Pericardium fibroblast (primary cell): ENCODE measurements around a stretch of chr2.

DNA sequence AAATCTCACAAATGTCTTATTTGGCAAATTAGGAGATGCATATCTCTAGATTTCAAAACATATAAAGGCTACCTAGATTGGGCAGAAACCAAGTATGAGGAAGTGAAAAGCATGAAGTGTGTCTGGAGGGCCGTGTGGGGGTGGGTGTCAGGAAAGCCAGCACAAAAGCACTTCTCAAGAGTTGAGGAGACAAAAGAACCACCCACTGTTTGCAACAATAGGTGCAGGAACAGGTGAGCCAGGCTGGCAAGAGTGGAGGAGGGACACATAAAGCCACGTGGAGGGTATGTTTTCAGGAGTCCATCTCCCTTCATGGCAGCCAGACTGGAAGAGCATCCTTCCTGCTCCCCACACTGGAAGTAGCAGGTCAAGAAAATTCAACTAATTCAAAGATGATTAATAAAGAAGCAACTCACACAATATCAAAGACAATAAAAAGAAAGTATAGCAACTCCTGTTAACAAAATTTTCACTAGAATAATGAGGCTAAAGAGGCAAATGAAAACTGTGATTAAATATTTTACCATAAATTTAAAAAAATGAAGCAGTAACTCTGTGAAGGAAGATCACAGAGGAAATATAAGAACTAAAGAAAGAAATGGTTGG, 96.5 kb downstream of the CERS6 start:
- RAMPAGE, long total RNA = no peak

GRCh38 chr2:168642528-168643126, 159.8 kb upstream of the NOSTRIN start:
- RAMPAGE, long total RNA = no peak

- RAMPAGE, long total RNA = no peak
Observed at GRCh38 chr2:169514449-169514750, 4.9 kb downstream of the KLHL41 start.

DNA sequence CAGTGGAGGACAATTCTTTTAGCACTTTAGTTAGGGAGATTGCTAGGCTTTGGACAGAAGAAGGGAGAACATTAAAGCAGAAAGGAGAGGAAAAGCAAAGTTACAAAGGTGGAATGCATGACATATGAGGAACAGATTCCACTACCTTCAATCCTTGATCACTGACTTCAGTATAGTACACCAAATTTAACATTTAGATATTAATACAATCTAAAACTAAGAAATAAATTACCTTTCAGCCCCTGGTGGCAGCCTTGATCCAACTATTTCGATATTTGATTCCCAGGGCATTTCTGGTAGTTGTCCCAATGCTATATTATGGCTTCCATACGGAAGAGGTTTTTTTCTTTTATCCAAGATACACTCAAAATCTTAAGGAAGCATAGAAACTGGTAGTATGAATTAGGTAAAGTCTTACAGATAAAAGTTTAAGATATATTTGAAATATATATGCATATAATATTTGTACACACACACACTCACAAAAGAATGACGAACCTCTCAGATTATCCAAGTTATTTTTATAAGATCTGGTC, 21.7 kb downstream of the KLHL41 start:
- RAMPAGE, long total RNA = no peak

DNA sequence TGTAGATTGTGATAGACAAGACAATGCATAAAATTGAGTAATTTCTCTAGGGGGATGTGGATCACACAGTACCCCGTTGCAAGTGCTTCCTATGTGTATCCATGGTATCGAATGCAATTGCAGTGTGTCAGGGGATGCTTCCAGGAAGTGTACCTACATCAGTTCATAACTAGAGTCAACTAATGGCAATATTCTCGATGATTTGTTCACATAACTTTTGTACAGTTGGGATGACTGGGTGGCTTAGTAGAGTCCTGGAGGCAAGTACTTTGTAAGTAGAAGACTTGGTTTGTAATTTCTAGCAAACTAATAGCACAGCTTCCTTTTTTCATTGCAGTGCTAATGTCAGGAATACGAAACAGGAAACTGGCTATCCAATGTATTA, 995 bp downstream of the SSB start:
- RAMPAGE, long total RNA = no peak

GRCh38 chr2:170025663-170026195, 152.2 kb upstream of the MYO3B start:
- RAMPAGE, long total RNA = no peak

GRCh38 chr2:170089944-170090798, 87.8 kb upstream of the MYO3B start:
- RAMPAGE, long total RNA = no peak

DNA sequence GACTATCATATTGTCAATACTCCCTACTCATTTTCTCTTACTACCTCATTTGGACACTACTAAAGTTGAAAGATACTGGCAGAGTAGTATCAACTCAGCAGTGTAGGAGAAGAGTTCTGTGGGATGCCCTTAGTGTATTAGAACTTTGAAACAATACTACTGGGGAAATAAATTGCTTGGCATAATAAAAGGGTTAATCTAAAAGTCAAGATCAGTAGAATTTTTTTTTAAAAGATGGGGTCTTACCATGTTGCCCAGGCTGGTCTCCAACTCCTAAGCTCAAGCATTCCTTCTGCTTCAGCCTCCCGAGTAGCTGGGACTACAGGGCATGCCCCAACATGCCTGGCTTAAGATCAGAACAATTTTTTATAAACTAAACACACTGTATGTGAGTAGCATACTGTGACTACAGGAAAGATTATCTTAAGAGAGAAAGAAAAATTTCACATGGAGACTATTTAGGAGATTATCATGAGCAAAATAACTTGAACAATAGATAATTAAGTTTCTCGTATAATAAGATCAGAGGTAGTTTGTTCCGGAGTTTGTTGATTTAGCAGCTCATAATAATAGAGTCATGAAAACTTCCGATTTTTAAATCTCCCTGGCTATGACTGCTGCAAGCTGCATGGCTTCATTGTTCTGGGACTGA, 43.7 kb downstream of the MYO3B start:
- RAMPAGE, long total RNA = no peak

DNA sequence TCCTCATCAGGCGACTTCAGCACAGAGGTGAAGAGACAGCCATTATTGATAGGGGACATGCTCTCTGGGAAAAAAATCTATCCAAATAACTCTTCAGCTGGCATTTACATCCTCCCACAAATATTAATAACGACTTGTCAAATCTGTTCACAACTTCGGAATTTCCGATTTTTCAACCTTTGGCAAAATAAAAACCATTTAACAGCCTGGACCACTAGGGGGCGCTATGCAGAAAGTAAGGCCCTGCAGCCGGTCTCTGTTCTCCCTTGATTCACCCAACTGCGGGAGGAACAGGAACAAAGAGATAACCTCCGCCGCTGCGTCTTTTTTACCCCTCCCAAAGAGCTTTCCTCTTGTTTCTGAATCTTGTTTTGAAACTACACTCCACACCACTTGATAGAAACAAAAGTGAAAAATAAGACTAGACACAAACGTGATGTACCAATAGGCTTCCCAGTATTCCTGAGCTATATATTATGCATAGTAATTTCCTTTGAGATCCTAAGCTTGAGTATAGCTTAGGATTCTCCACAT, 231.1 kb downstream of the MYO3B start:
- RAMPAGE, long total RNA = no peak

DNA sequence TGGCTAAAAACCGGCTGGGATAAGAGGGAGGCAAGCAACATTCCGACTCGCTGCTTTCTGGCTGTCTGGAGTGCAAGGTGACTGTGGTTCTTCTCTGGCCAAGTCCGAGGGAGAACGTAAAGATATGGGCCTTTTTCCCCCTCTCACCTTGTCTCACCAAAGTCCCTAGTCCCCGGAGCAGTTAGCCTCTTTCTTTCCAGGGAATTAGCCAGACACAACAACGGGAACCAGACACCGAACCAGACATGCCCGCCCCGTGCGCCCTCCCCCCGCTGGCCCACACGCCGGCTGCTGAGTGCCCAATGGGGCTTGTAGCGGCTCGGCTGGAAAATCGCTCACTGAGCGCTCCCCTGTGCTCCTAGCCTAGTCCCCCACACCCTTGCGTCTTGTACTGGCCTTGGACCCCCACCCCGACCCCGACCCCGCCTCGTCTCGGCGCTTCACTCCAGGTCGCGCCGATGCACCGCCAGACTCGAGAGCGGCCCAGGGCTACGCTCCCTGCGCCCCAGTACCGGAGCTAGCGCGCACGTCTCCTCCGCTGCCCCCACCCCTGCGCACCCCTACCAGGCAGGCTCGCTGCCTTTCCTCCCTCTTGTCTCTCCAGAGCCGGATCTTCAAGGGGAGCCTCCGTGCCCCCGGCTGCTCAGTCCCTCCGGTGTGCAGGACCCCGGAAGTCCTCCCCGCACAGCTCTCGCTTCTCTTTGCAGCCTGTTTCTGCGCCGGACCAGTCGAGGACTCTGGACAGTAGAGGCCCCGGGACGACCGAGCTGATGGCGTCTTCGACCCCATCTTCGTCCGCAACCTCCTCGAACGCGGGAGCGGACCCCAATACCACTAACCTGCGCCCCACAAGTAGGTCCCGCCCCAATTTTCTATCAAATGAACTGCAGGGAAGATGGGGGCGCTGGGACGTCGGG, 1.4 kb downstream of the GAD1 start:
- RAMPAGE, long total RNA = no peak

- RAMPAGE, long total RNA = no peak
Observed at GRCh38 chr2:170929677-170930206, 689 bp downstream of the GORASP2 start.

- RAMPAGE, long total RNA = no peak
Observed at GRCh38 chr2:170965990-170967159, 37.3 kb downstream of the GORASP2 start.

GRCh38 chr2:171042527-171042854, 113.4 kb downstream of the GORASP2 start:
- RAMPAGE, long total RNA = no peak

DNA sequence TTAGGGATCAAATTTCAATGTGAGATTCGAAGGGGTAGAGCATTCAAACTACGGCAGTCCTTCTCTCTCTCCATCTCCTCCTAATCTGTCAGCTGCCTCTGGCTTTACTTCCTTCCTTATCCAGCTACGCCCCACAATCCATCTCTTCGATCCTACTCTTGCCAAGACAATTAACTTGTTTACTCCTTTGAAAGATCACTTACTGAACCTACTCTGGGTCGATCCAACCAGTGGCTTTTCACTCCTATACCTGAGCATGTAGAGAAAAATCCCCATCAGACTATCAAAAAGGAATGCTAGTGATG, 21.1 kb upstream of the TLK1 start:
- RAMPAGE, long total RNA = no peak

DNA sequence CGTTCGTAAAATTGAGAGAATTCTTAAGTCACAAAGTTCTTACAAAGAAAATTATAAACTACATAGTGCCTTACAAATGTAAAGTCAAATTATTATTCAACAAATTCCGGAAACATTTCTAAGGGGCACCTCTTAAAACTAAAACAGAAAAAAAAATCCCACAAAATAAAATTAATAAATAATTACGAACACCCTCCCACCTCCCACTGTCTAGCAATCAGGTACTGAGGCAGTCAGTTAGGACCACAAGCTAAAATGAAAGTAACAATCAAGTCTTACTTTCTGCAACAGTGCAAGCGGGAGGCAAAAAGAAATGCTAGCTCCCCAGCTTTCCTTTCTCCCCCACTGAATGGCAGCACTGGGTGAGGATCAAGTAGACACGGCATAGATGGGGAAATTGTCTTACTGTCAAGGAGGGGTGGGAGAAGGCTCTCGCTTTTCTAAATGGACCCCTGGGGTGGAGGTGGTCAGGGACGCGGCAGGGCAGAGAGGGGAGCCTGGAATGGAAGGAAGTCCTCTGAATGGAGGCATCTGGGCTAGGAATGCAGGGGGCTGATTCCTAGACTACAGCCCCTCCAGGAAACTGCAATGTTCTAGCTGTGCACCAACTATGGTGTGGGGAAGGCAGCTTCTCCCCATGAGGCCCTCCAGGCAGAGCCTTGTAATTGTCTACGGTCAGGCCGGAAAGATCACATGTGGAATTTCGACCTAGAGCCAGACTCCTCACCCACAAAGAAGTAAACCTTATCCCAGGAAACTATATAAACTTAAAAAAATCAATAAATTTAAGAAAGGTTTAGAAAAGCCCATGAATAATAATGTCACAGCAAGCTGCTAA, 24.3 kb downstream of the METTL8 start:
- RAMPAGE, long total RNA = no peak

GRCh38 chr2:171556643-171557038, 34.4 kb downstream of the CYBRD1 start:
- RAMPAGE, long total RNA = no peak

DNA sequence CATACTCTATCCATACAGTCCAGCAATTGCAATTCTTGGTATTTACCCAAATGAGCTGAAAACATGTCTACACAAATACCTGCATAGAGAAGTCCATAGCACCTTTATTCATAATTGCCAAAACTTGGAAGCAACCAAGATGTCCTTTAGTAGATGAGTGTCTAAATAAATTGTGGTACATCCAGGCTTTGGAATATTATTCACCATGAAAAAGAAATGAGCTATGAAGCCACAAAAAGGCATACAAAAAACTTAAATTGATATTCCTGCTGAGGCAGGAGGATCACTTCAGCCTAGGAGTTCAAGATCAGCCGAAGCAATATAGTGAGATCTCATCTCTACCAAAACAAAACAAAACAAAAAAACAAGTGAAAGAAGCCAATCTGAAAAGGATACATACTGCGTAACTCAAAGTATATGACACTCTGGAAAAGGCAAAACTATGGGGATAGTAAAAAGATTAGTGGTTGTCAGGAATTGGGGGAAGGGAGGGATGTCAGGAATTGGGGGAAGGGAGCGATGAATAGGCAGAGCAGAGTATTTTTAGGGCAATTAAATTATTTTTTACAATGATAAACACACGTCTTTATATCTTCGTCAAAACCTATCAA, 84.7 kb downstream of the DYNC1I2 start:
- RAMPAGE, long total RNA = no peak

- RAMPAGE, long total RNA = no peak
Observed at GRCh38 chr2:172339198-172339520, 88.2 kb upstream of the ITGA6 start.

GRCh38 chr2:172397028-172397375, 30.4 kb upstream of the ITGA6 start:
- RAMPAGE, long total RNA = no peak

DNA sequence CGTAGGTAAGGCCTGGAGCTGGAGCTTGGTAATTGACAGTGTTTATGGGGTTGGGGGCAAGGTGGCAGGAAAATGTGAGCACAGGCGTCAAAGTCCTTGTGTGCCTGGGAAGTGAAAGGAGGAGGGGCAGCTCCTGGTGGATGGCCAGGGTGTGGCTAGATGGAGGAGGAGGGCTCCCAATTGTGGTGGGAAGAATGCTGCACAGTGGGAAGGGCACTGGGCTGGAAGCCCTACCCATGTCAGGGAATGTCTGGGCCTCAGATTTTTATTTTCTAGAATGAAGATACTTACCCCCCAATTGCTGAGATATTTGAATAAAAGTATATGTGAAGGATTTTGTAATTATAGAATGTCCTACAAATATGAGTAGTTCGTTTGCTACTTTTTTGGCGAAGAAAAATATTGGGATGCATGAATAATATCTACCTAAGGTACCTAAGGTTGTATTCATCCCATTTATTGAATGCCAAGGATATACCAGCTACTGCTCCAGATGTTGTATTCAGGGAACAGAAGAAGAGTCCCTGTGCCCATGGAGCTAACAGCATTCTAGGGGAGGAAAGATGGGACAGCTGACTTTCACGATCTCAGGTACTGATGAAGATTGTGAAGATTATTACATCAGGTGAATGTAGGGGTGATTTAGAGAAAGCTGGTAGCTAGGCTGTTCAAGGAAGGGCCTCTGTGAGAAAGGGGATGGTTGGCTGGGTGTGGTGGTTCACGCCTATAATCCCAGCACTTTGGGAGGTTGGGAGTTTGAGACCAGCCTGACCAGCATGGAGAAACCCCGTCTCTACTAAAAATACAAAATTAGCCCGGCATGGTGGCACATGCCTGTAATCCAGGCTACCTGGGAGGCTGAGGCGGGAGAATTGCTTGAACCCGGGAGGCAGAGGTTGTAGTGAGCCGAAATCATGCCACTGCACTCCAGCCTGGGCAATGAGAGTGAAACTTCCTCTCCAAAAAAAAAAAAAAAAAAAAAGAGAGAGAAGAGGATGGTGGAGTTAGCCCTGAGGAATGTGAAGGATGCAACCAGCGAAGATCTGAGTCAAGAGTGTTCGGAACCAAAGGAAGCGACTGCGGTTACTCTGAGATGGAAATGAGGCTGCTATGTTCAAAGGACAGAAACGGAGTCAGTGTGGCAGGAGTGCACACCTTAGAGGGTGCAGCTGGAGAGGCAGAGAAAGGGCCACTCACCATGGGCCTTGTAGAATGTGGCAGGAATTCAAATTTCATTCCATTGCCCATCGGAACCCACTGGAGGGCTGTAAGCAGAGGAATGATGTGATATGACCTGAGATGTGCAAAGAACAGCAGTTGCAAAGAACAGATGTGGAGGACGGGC, 22.0 kb downstream of the ITGA6 start:
- RAMPAGE, long total RNA = no peak